Islet of Langerhans (tissue), 1 donor: ENCODE data around the gene CRELD2.

- RRBS, result no CpG with 5 or more reads among the region's 11 CpGs
Observed at GRCh38 chr22:48097301-48097863, 392.0 kb upstream of the TAFA5 start.

DNA sequence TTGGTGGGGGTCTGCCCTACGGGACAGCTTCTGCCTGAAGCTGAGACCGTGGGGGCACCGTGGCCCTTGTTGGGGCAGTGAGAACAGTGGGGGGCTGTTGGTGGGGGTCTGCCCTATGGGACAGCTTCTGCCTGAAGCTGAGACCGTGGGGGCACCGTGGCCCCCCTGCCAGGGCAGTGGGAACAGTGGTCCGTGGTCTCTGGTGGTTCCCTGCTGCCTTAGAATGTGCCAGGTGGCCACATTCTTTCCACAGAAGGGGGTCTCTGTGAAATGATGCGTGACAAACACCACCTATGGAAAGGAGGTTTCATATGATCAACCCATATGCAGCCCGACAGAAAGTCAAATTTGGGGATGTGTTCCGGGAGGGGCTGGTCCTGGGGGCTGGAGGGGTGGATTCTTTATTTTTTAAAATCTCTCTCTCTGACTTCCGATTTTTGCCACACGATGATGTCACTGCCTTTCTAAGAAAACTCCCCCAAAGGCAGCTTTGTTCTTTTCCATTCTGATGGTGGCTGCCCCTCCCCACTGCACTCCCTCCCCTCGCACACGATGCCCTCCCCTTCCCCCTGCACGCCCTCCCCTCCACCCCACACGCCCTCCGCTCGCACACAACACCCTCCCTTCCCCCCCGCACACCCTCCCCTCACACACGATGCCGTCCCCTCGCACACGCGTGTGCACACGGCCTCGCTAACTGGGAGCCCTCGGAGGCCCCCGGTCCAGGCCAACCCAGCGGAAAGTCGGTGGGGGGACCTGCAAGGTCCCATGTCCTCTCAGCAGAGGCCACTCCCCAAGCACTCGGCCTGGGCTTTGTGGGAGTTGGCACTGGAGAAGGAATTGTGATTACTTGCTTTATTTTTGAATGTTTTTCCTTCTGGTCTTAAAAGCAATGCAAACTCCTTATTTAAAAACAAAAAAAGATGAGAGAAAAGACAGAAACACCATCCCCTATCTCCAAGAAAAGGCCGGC is 151.9 kb downstream of the TAFA5 start:
- RRBS, result no CpG with 5 or more reads among the region's 31 CpGs

DNA sequence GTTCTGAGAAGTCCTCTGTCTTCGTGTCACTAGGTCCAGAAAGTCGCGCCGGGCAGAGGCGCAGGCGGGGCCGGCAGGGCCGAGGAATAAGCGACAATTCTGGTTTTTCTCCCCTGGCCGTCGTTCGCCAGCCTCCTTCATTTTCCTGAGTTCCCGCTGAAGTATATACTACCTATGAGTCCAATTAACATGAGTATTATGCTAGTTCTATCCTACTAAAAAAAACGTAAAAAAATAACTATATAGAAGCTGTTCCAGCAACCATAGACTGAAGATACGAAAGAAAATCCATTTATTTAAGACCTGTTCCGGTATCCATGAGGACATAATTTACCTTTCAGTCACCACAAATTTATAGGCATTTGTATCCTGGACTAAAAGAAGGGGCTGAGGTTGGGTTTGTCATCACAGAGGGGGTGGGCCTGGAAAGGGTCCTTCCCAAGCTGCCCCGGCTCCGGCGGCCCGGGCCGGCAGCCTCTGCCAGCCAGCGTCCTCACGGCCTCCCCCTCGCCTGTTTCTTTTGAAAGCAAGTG is 262.0 kb downstream of the TAFA5 start:
- RRBS, result no CpG with 5 or more reads among the region's 24 CpGs

DNA sequence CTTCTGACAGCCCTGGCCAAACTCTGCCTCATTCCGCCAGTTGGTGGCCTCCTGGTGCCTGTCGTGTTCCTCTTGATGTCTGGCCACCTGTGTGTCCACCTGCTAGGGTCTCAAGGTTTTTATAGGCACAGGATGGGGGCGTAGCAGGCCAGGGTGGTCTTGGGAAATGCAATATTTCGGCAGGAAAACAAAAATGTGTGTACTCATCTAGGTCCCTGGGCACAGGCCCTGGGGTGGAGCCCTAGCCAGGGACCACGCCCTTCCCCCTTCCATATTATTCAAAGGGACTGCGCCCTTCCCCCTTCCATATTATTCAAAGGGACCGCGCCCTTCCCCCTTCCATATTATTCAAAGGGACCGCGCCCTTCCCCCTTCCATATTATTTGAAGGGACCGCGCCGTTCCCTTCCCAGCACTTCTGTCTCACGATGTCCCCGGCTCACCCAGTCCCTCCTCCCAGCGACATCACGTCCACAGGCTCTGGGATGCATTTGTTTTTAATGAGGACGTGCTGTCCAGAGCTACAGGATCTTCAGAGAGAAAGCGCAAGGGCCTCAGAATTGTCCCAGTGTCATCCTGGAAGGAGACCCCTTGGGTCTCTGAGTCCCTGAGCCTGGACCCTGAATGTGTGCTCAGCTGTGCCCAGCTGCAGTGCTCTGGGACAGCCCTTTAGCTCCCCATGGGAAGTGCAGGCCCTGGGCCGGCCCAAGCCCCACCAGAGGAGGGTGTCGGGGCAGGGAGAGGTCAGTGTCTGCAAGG is 528.2 kb downstream of the TAFA5 start:
- RRBS, result no CpG with 5 or more reads among the region's 21 CpGs

- RRBS, result 83% methylated on average over 6 of the region's 16 CpGs
Observed at GRCh38 chr22:49462889-49463335, 364.8 kb downstream of the BRD1 start.

GRCh38 chr22:49541203-49541741 is 286.4 kb downstream of the BRD1 start:
- RRBS, result 93% methylated on average over 9 of the region's 47 CpGs

- RRBS, result no CpG with 5 or more reads among the region's 18 CpGs
Observed at GRCh38 chr22:49607047-49607785, 220.5 kb downstream of the BRD1 start.

GRCh38 chr22:49650985-49651368 is 176.7 kb downstream of the BRD1 start:
- RRBS, result 89% methylated on average over 3 of the region's 12 CpGs

DNA sequence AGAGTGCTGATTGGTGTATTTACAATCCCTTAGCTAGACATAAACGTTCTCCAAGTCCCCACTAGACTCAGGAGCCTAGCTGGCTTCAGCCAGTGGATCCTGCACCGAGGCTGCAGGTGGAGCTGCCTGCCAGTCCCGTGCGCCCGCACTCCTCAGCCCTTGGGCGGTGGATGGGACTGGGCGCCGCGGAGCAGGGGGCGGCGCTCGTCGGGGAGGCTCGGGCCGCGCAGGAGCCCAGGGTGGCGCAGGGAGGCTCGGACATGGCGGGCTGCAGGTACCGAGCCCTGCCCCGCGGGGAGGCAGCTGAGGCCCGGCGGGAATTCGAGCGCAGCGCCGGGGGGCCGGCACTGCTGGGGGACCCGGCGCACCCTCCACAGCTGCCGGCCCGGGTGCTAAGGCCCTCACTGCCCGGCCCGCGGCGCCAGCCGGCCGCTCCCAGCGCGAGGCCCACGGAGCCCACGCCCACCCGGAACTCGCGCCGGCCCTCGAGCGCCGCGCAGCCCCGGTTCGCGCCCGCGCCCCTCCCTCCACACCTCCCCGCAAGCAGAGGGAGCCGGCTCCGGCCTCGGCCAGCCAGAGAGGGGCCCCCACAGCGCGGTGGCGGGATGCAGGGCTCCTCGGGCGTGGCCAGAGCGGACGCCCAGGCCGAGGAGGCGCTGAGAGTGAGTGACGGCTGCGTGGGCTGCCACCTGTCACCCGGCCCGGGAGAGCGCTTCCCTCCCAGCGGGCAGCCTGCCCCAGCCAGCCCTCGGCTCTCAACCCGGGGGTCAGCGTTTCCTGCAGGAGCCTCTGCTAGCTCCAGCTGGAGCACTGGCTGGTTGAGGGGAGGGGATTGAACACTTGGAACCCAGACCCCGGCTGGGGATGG is 157.4 kb downstream of the BRD1 start:
- RRBS, result 8% methylated on average over 7 of the region's 79 CpGs

DNA sequence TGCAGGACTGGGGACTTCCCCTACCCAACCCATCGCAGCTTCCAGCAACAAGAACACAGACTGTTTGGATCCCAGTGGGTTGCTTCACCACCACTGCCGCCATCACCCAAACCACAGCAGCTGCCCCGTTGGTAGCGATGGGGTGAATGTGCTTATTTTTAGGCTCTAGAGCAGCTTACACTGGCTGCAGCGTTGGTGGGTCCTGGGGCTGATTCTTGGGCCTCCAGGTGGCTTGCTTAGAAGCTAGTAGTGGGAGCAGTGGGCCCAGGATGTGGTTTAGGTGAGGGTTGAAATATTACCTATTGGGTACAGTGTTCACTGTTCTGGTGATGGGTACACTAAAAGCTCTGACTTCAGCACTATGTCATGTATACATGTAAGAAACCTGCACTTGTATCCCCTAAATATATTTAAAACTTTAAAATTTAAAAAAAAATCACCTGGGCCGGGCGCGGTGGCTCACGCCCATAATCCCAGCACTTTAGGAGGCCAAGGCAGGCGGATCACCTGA is 66.4 kb downstream of the BRD1 start:
- RRBS, result no CpG with 5 or more reads among the region's 10 CpGs

- RRBS, result no CpG with 5 or more reads among the region's 19 CpGs
Observed at GRCh38 chr22:49789308-49790033, 38.2 kb downstream of the BRD1 start.

- RRBS, result no CpG with 5 or more reads among the region's 7 CpGs
Observed at GRCh38 chr22:49796550-49796761, 31.2 kb downstream of the BRD1 start.

GRCh38 chr22:49918554-49919365 is at the start of gene CRELD2:
Gene CRELD2 (plus strand): TSS chr22:49918634.
- RRBS, result 4% methylated on average over 42 of the region's 72 CpGs

- RRBS, result 3% methylated on average over 32 of the region's 53 CpGs
Observed at GRCh38 chr22:49935934-49936650, 17.7 kb downstream of the CRELD2 start.

GRCh38 chr22:49959092-49959549 is 1.5 kb upstream of the PIM3 start:
- RRBS, result no CpG with 5 or more reads among the region's 17 CpGs

DNA sequence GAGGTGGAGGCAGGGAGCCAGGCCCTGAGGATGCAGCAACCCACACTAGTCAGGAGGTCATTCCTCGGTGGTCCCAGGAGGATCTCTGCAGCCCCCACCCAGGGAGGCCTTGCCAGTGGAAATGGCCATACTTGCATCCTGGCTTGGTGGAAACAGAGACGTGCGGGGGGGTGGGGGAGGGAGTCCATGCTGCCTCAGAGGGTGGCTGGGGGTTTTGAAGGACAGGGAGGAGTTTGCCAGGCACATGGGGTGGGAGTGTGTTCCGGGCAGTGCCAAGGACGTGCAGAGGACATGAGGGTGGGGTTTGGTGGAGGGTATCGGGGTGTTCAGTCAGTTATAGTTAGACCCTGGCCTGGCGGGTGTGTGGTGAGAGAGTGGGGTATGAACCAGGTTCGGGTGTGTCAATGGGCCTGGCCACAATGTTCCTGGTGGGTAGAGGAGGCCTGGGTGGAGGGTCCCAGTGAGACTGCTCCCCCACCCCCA is 3.8 kb downstream of the PIM3 start:
- RRBS, result no CpG with 5 or more reads among the region's 8 CpGs

GRCh38 chr22:49983338-49983896 is 22.8 kb downstream of the PIM3 start:
- RRBS, result 5% methylated on average over 17 of the region's 61 CpGs

GRCh38 chr22:50059053-50059788 is 26.0 kb downstream of the MLC1 start:
- RRBS, result 58% methylated on average over 6 of the region's 21 CpGs

DNA sequence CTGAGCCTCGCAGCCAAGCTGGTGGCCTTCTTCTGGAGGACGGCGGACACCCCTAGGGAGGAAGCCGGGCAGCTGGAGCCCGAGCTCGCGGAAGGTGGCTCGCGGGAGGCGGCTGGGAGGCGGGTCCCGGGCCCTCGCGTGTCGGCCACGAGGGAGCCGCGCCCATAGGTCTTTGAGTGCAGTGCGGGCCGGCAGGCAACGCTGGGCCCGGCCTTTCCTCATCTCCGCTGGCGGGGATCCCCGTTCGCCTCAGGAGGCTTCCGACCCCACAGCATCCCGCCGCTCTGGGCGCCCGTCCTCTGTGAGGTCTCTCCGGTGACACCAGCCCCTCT is 252 bp downstream of the MOV10L1 start:
- RRBS, result 50% methylated on average over 24 of the region's 32 CpGs

- RRBS, result no CpG with 5 or more reads among the region's 6 CpGs
Observed at GRCh38 chr22:50103985-50104354, 14.2 kb downstream of the MOV10L1 start.